Caco-2 (cell line): ENCODE results near the gene FARS2.

- PRO-cap, result no peak
- RRBS, result no CpG with 5 or more reads among the region's 7 CpGs
Observed at GRCh38 chr6:3731935-3732517, 19.5 kb downstream of the PXDC1 start.

DNA sequence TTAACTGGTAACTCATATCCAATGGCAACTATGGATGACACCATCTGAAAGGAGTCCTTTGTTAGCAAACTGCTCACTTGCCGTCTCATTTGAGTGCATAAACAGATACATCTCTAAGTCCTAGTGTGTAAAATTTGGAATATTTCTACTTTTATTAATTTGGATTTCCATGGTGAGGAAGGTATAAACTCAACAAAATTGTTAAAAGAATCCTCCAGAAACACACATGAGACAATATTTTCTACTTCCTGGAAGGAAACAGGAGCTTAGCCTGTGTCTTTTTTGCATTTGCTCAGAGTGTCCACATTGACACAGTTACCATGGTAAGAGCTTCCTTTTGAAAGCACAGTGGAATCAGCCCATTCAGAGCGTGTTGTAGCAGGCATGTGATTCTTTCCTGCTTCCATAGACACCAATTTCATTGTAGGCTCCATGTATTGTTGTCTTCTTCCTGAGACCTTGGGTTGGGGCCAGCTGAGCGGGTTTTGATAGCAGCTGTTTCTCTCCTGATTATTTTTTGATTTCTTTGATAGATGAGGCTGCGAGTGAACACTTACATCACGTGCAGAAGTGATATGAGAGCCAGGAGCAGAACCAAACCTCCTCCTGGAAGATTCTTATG, 44.8 kb upstream of the PXDC1 start:
- PRO-cap, result no peak
- RRBS, result no CpG with 5 or more reads among the region's 5 CpGs

GRCh38 chr6:3825146-3825562, 24.0 kb upstream of the FAM50B start:
- PRO-cap, result no peak
- RRBS, result no CpG with 5 or more reads among the region's 4 CpGs

DNA sequence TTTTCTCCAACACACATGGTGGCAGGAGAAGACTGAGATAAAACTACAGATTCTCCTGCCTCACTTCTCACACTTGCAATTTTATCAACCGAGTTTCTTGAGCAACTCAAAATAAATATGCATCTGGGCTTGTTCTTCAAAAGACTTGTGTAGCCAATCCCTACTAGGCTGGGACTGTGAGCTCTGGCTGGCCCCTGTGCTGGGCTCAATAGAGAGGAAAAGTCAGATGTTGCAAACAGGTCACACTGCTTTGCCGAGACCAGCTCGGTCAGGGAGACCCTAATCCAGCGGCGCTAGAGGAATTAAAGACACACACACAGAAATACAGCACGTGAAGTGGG, 32.5 kb downstream of the FAM50B start:
- PRO-cap, result no peak
- RRBS, result no CpG with 5 or more reads among the region's 6 CpGs

DNA sequence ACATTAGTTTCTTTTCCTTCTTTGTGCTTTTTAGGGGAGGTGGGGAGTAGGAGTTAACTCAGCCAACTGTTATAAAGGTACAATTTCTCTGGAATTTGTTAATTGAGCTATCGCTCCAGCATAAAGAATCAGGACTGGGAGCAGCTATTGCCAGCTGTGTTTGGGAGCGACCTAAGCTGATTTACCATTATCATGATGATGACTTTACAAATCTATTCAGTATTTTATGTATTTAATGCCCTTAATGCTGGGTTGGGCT, 82.0 kb upstream of the PRPF4B start:
- PRO-cap, result unidirectional peak, minus-strand start at position 142 of the sequence
- RRBS, result no CpG with 5 or more reads among the region's 2 CpGs

GRCh38 chr6:4040671-4041104, 19.6 kb downstream of the PRPF4B start:
- PRO-cap, result no peak
- RRBS, result no CpG with 5 or more reads among the region's 10 CpGs

DNA sequence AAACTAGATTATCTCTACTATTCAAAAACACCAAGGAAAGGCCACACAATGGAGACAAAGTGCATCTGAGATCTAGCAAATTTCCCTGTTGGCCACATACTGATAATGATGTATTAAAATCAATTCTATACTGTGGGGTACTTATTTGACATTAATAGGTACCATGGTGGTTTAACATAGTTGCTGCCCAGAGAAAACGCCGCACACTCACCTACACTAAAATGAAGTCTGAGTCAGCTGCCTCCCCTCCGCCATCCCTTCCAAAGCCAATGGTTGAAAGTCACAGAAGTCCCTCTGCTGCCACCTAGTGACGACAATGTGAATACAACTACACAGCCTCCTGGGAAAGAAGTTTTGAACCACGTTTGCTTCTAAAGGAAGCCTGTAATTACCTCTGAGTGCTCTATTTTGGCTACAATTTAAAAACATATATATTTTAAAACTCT, 20.4 kb upstream of the ECI2 start:
- PRO-cap, result no peak
- RRBS, result no CpG with 5 or more reads among the region's 5 CpGs

GRCh38 chr6:4522321-4522783, 253.9 kb upstream of the CDYL start:
- PRO-cap, result no peak
- RRBS, result no CpG with 5 or more reads among the region's 7 CpGs

DNA sequence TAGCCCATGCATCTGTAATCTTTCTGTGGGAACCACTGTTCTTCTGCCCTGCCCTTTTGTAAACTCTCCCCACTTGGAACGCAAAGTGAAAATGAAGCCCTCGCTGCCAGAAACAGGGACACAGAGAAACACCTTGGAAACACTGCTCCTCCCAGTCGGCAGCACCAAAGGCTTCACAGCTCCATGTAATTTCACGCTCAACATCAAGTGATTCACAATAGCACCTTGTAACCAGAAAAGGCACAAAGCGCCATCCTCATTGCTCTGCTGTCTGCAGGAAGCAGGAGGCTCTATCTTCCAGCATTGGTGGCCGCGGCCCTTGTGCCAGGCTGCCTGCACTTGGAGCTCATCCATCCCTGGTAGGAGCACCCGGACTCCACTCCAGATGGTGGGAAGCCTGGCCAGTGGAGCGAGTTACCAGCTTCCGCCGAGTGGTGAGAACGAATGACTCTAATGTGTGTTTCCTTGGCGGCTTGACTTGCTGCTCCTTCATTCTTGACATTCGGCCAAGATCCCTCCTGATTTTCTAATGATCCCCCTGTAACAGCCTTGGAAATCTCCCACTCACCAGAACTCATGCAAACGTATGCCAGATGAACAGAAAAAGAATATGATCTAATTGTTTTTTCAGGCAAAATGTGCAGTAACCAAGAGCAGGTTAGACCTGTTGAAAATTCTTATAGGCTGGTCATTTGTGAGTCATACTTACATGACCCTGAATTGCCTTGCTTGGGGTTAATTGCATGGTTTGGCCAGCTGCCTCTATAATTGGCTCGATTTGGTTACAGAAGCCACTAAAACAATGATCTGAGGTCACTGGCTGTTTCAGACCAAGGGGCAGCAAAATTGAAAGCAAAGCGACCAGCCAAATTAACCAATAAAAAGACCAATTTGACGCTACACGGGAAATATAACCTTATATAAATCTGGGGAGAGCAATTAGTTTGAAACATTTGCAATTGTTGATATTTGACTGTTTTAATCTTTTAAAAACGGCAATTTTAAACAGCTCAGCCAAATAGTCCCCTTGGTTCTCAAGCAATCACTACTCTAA, 169.0 kb upstream of the CDYL start:
- PRO-cap, result no peak
- RRBS, result no CpG with 5 or more reads among the region's 20 CpGs

DNA sequence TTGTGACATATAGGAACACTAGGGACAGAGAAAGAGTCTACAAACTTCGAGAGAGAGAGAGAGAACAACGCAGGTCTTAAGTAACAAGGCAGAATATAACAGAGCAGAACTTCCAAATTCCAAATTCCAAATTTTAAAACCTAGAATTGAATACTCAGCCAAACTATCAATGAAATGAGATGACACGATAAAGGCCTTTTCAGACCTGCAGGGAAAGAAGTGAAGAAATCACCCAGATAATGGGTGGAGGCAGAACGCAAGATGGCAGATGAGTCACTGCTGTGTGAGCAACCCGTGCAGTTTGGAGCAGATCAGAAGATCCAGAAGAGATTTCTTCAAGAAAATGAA, 88.3 kb upstream of the CDYL start:
- PRO-cap, result no peak
- RRBS, result no CpG with 5 or more reads among the region's 5 CpGs

GRCh38 chr6:4951925-4952546, 51.8 kb downstream of the RPP40 start:
- PRO-cap, result no peak
- RRBS, result no CpG with 5 or more reads among the region's 19 CpGs

- PRO-cap, result no peak
- RRBS, result no CpG with 5 or more reads among the region's 27 CpGs
Observed at GRCh38 chr6:4953440-4954204, 50.2 kb downstream of the RPP40 start.

- PRO-cap, result no peak
- RRBS, result no CpG with 5 or more reads among the region's 22 CpGs
Observed at GRCh38 chr6:5004211-5004874, 506 bp upstream of the RPP40 start.

DNA sequence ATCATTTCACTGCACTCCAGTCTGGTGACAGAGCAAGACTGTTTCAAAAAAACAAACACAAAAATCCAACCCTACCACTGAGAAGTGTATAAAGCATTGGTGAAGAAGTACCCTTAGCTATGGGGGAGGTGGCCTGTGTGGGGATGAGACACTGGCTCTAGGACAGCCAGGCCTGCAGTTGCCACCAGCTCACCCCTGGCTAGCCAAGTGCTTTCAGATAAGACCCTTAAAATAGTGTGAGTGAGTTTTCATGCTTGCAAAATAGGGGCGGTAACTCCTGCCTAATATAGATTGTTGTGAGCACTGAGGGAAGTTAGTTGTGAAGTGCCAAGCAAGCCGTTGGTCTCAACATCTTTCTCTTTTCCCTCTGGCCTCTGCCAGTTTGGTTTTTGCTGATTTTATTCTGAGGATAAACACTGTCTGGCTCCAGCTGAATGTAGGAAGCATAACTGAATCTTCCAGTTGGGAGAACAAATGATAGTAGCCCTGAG, 11.3 kb downstream of the PPP1R3G start:
- PRO-cap, result no peak
- RRBS, result no CpG with 5 or more reads among the region's 2 CpGs

DNA sequence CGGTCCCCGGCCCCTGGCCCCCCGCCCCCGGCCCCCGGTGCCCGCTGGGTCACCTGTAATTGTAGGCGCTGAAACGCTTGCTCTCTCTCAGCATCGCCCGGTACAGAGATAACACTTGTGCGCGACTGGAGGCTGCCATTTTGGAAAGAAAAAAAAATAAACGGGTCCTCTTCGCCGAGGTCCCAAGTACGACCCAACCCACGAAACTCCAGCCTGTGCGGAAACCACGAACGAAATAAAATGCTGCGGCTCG, 229 bp downstream of the LYRM4 start:
- PRO-cap, result bidirectional peak, plus-strand start at position 168 of the sequence, minus-strand start at position 148 of the sequence
- RRBS, result 5% methylated on average over 6 of the region's 22 CpGs

GRCh38 chr6:5260848-5261855, at the start of gene FARS2:
FARS2 (plus strand) TSS chr6:5261513.
- PRO-cap, result bidirectional peak, plus-strand start at chr6:5261032, minus-strand start at chr6:5260950; bidirectional peak, plus-strand start at chr6:5261469, minus-strand start at chr6:5261273
- RRBS, result 2% methylated on average over 26 of the region's 86 CpGs

DNA sequence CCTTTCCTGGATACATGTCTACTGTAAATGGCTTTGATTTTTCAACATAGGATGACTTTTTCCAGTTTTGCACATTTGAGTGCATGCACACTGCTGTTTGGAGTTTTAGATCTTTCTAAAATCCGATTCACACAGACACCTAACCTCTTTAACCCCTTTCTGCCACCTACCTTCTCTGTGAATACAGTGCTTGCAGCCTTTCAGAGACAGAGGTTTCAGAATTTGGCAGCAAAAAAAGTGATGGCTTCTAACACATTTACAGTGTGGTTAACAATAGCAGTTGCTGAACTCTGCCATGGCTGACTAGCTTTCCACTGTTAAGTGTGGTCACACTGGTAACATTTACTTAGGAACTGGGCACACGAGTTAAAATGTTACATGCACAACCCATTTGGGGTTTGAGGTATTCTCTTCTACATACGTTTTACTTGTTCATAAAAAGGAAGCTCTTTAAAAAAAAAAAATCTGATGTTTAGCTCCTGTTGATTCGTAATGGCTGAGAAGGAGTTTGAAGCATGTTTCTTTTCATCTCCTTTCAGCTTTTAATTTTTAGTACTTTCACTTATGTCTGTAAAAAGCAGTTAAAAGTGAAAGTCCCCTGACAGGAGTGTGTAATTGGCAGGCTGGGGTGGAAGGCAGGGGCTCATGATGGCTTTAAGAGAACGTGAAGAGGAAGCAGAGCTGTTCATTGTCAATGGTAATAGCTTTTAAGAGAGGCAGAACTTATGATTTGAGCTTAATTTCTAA, 245.8 kb downstream of the FARS2 start:
- PRO-cap, result no peak
- RRBS, result no CpG with 5 or more reads among the region's 5 CpGs

GRCh38 chr6:5663253-5663747, 343.4 kb downstream of the NRN1 start:
- PRO-cap, result no peak
- RRBS, result no CpG with 5 or more reads among the region's 7 CpGs

DNA sequence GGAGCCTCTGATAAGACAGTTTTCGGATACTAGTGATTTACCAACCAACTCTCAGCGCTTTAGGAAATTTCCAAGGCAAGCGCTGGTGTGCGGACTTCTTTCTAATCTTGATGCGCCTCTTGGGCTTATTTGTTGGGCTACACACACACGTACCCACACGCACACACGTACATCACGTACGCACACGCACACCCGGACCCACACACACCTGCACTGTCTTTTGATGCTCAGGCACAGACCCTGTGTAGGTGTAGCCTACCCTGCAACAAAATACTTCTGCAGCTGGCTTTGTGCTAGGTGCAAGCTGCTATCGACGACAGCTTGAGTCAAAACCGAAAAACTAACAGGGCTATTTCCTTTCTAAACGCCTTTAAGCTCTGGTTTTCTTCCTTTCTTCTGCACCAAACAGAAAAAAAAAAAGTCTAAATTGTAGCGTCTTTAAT, 1.1 kb upstream of the NRN1 start:
- PRO-cap, result no peak
- RRBS, result no CpG with 5 or more reads among the region's 17 CpGs

GRCh38 chr6:6609832-6610787, 21.6 kb downstream of the LY86 start:
- PRO-cap, result no peak
- RRBS, result no CpG with 5 or more reads among the region's 15 CpGs